ENCODE measurements around a stretch of chr17.

- PRO-cap: no peak
Measured at GRCh38 chr17:76076723-76077327, 2.2 kb upstream of the ZACN start.

DNA sequence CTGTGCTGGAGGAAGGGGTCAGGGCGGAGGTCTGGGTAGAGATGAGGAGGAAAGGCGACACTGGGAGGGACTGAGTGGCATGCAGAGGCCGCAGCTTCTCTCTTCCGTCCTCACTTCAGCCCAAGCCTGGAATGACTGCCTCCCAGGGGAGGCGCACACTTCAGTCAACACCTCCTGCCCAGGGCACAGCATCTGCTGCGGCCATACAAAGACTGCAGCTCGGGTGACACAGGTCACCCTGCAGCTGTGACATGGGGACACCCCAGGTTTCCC, 15.3 kb upstream of the FOXJ1 start:
- PRO-cap: no peak

DNA sequence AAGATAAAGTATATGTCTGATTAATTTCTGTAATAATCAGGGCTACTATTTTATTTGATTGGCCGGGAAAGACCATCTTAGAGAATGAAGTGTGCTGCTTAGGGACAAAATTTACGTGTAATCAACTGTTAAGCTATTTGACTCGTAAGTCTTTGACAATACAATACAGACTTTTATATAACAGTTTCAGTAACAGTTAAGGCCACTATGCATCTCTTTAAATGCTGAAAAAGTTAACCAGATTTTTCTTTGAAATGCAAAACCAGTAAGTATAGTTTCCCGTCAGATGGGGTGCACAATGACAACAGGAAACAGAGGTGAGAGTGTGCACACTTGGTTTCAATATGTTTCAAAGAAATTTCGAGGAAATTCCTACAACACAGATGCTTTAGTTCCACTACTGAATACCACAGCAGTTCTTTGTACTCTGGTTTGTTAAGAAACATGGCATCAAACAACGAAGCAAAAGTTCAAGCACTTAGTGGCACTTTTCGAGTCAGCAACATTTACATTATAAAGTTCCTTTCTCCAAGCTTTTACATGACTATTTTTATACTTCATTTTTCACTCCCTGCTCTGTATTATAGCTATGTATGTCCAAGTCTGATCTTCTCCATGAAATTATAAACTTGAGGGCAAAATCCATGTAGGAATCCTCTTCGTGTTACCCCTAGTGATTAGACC, 48.4 kb downstream of the RNF157 start:
- PRO-cap: no peak

DNA sequence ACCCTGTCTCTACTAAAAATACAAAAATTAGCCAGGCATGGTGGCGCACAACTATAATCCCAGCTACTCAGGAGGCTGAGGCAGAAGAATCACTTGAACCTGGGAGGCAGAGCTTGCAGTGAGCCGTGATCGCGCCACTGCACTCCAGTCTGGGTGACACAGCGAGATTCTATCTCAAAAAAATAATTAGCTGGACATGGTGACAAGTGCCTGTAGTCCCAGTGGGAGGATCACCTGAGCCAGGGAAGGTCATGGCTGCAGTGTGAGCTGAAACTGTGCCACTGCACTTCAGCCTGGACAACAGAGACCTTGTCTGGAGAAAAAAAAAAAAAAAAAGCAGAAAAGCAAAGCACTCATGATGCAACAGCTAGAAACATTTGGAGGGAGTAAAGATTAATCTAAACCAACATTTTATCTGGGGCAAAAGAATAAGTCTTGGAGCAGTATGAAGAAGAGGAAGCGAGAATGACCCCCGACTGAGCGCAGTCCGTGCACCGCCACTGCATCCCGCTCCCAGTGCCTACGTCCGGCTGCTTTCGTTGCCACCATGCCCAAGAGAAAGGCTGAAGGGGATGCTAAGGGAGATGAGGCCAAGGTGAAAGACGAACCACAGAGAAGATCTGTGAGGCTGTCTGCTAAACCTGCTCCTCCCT, 8.3 kb downstream of the PRPSAP1 start:
- PRO-cap: no peak

DNA sequence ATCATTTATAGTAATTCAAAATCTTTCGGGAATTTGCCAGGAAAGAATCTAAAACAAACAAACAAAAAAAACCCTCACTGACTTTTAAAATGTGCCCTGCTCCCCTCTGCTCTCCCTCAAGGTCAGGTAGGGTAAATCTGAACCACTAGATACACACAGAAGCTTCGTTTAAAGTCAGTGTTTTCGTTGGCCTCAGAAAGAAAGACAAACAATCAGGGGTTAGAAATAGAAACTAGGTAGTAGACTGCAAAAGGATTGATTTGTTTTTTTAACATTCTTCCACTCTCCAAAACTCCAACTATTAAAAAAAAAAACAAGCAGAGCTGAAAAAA, 2.0 kb downstream of the PRPSAP1 start:
- PRO-cap: no peak

DNA sequence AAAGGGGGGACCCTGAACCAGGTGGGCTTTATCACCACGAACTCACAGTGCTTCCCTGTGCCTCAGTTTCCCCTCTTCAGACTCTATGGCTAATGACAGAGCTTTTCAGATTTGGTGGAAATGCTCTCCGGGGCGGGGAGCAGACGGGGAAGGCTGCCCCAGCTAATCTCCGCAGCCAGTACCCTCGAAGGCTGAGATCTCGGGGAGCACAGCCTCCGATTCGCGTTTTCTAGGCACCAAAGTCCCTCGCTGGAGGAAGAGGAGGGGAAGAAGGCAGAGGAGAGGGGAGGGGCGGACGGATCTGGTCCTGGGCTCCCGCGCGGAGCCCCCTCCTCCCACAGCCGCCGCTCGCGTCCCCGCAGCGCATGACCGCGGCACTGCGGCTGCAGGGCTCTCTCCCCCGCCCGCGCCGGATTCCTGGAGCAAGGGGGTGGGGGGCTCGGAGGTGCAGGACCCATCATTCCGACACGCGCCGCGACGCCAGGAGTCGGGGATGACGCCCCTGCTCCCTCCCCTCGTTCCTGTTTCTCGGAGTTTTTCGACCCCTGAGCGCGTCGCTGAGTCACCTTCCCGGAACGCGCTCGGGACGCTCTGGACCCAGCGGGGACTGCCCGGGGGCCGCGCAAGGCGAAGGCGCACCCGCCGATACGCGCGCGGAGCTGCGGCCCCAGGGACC, 1.6 kb upstream of the SPHK1 start:
- PRO-cap: bidirectional peak, plus-strand start at position 603 of the sequence, minus-strand start at position 495 of the sequence

DNA sequence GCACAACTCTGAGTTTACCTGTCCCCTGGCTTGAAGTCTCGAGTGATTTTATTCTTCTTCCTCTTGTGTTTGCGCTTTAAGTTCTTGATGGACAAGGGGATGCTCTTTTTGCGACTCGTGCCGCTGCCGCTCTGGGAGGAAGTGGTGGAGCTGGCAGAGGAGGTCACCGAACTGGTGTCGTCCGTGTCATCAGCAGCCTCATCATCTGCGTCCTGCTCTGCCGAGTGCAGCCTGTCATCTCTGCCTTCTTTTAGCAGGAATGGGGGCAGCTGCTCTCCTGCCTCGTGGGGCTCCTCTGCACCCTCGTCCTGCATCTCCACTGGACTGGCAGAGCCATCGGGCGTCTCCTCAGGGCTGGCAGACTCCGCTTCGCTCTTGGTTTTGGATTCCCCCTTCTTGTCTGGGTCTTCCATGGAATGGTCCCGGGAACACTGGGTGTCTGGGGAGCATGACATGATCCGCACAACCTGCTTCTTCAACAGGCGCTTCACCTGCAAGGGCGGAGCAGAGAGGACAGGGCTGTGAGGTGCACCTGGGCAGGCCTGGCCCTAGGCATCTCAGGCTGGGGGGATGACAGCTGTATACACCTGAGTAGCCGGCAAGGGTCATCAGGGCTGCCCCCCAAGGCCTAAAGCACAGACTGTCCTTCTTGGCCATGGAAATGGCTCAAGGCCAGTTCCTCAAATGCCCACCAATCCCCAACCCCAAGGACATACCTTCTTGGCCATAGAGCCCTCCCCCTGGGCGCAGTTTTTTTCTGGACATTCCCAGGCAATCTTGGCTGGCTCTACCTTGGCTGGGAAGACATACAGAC, 15.2 kb downstream of the SPHK1 start:
- PRO-cap: no peak

- PRO-cap: no peak
Measured at GRCh38 chr17:76425705-76426213, 27.2 kb downstream of the UBE2O start.

GRCh38 chr17:76426679-76427396, 26.1 kb downstream of the UBE2O start:
- PRO-cap: no peak

DNA sequence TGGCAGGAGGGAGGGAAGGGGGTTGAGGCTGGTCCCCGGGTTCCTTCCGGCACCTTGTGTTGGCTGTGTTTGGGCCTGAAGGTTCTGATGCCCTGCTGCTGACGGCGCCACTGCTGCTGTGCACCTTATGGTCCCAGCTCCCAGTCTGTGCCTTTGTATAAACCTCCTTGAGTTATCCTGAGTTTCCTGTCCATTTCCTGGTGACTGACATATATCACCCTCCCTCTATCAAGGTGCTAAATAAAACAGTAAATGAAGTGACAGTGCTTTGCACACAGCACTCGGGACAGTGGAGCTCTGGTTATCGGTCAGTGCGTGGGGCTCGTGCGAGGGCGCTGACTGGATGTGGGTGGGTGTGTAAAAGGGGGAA, 17.4 kb downstream of the ST6GALNAC2 start:
- PRO-cap: no peak

GRCh38 chr17:76581417-76581862, 4.2 kb downstream of the ST6GALNAC2 start:
- PRO-cap: no peak

- PRO-cap: no peak
Measured at GRCh38 chr17:76687909-76688818, 22.6 kb downstream of the MXRA7 start.

DNA sequence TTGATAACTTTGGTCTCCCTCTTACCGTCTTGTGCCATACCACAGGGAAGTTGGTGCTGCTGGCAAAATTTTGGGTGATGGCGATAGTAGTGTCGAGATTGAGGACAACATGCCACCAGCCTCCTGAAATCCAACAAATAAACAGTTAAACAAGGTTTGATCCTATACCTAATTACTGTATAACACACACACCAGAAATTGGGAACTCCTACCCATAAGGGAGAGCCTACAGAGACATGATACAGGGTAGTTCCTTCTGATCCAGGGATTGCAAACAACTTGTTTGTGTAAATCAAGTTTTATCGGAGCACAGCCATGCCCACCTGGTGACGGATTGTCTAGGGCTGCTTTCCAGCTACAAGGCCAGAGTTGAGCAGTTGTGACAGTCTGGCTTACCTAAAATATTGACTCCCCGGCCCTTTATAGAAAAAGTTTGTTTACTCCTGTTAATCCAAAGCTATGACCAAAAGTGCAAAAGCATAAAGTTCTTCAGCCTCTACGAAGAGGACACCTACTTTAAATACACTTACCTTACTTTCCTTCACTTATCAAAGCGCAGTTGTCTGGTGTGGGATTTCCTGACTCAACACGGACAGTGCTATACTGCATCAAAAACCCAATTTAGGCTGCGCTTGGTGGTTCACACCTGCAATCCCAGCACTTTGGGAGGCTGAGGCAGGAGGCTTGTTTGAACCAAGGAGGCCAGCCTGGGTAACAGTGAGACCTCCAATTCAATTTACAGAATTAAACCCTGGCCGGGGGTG, 4.4 kb downstream of the JMJD6 start:
- PRO-cap: no peak

DNA sequence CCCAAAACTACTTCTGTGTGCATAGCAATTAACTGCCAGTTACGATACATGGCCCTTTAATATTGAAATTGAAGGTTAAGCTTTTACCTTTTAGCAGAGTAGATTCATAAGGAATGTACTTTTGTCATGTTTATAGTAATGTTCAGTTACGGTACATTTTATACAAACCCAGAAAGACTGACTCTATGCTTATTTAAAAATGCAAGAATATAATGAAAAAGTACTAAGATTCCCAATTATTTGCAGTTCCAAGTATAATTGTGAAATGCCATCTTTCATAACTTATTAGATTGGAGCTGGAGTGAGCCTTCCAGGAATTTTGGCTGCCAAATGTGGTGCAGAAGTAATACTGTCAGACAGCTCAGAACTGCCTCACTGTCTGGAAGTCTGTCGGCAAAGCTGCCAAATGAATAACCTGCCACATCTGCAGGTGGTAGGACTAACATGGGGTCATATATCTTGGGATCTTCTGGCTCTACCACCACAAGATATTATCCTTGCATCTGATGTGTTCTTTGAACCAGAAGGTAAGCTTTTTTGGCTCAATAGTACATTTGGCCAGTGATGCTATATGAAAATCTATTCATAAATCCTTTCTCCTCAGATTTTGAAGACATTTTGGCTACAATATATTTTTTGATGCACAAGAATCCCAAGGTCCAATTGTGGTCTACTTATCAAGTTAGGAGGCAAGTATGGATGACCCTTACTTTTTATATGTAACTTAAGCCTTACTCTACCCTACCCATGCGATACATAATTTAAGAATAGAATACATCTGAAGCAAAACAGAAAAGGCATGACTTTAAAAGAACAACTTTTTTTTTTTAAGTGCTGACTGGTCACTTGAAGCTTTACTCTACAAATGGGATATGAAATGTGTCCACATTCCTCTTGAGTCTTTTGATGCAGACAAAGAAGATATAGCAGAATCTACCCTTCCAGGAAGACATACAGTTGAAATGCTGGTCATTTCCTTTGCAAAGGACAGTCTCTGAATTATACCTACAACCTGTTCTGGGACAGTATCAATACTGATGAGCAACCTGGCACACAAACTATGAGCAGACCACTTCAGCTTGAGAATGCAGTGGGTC, 4.1 kb downstream of the SRSF2 start:
- PRO-cap: no peak

GRCh38 chr17:76751903-76752521, 14.1 kb downstream of the MFSD11 start:
- PRO-cap: no peak

- PRO-cap: no peak
Measured at GRCh38 chr17:77098791-77099439, 41.9 kb upstream of the SEC14L1 start.

DNA sequence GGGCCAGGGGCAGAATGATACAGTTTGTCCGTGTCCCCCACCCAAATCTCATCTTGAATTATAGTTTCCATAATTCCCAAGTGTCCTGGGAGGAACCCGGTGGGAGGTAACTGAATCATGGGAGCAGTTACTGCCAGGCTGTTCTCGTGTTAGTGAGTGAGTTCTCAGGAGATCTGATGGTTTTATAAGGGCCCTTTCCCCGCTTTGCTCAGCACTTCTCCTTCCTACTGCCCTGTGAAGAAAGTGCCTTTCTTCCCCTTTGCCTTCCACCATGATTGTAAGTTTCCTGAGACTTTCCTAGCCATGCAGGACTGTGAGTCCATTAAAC, 28.9 kb upstream of the SEC14L1 start:
- PRO-cap: no peak

- PRO-cap: no peak
Measured at GRCh38 chr17:77139791-77140195, 976 bp upstream of the SEC14L1 start.

DNA sequence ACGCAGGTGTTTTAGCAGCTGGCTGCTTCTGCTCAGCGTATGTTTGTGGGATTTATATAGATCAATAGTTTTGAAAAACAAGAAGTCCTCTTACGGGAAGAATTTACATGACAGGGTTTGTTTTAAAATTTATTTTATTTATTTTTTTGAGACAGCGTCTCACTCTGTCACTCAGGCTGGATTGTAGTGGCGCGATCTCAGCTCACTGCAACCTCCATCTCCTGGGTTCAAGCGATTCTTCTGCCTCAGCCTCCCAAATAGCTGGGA, 3.6 kb downstream of the SEC14L1 start:
- PRO-cap: no peak

- PRO-cap: no peak
Measured at GRCh38 chr17:77148523-77149318, 8.0 kb downstream of the SEC14L1 start.

Data from left lung (tissue), 1 donor.